Heart right ventricle (tissue), 2 donors: ENCODE measurements around a stretch of chr14.

DNA sequence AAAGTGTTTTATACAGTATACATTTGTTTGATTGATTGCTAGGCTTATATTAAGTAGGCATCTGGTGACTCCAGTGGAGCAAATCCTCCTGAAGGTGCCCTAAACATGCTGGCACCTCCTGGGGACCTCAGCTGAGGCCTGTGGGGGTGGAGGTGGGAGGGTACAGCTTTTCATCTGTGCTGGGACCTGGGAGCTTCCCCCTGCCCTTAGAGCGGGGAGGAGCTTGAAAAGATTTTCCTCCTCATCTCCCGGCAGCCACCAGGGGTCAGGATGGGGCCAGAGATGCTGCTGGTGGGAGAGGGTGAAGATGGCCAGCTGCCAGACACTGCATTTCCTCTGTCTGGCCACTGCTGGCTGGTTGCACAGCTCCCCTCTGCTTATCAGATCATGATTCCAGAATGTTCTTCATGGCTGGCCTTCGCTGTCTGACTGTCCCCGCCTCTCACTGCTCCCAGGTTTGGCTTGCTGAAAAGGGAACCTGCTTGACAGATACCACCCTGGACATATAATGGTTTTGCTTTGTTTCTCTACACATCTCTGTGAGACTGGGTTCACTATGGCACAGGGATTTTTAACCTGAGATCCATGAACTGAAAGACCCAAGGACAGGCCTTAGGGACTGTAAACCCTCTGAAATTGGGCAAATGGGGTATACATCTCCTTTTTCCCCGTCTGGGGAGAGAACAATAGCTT is 10.5 kb upstream of the JPH4 start:
- PRO-cap, 2 experiments, result no peak in any of the 2 experiments

DNA sequence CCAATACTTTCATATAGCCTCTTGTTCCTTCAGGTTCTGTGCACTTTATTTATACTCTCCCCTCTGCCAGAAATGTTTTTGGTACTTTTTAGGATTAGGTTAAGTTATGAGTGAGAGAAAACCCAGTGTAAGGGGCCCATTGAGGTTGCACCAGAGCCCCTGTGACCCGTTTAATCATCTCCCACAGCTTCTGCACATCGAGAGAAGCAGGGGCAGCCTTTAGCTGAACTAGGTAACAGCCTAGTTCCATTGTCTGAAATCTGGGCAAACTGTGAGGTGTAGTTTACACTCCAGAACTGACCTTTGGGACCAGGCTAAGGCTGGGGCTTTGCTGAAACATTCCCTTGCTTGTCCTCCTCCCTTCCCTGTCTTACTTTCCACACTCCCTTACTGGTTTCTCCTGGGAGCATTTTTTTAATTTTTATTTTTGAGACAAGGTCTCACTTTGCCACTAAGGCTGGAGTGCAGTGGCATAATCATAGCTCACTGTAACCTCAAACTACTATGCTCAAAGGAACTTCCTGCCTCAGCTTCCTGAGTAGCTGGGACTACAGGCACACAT is 26.0 kb upstream of the DHRS2 start:
- PRO-cap, 2 experiments, result no peak in any of the 2 experiments

DNA sequence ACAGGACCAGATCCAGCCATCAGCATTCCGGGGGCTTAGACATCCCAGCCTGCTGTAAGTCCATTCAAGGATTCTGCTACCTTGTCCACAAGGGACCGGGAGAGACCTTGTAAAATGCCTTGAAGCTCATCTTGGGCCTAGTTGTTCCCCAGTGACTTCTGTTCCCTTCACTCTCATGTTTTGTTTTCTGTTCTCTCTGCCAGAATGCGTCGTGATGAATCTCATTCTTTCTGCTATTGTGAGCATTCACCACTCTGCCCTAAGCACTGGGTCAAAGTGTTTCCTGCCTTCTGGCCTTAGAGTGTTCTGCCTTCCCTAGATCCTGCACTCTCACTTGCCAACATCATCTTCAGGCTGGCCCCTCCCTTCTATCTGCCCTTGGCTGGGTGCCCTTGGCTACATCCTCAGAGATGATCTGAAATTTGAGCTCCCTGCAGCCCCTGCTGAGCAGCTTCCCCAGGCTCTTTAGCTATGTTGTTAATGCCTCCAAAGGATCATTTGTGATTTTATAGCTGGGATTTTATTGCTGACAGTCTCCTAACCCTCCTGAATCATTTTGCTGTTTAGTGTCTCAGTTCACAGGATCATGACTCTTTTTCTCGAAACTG is 4.3 kb downstream of the DHRS2 start:
- PRO-cap, 2 experiments, result no peak in any of the 2 experiments

DNA sequence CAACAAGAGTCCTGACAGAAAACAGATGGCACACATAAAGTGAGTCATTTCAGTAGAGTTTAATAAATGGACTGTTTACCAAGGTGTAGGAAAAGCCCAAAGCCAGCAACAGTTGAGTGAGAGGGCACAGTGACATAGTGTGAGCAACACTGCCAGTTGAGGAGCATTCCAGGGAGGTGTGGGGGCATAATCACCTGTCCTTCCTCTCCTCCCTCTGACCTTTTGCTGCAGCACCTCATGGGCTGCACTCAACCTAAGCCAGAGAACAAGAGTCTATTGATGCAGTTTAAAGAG is 29.2 kb downstream of the DHRS2 start:
- PRO-cap, 2 experiments, result no peak in any of the 2 experiments

GRCh38 chr14:23935188-23935509 is 18.4 kb upstream of the DHRS4 start:
- PRO-cap, 2 experiments, result peak in 1 of 2 experiments; most common minus-strand start chr14:23935332 (in 1)

- PRO-cap, 2 experiments, result peak in 1 of 2 experiments; most common plus-strand start chr14:24042970 (in 1); most common minus-strand start chr14:24042927 (in 1)
Observed at GRCh38 chr14:24042703-24043104, 9.1 kb upstream of the CARMIL3 start.

DNA sequence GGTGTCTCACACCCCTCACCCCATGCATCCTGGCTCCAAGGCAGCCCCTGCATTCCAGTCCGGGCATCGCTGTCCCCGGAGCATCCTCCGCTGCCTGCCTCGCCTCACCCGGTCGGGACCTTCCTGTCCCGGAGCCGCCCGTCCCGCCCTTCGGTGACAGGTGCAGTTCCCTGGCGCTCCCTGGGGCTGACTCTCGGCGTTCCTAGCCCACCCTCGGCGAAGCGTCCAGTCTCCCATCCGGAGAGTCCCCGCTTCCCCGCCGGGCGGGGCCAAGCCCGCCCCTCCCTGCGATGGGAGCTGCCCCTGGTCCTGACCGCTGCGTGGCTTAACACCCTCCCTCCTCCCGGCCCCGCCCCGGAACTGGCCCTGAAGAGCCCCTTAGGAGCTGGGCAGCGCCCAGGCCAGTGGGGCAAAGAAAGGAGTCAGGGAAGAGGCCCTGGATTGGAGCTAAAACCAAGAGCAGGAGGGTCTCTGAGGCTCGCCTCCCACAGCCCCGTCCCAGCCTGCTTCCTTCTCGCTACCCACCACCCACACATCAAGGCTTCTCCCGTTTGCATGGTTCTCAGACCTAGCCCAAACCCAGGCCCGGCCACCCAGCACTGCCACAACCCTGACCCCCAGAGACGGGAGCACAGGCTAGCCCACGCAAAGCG is 596 bp downstream of the CARMIL3 start:
- PRO-cap, 2 experiments, result no peak in any of the 2 experiments

DNA sequence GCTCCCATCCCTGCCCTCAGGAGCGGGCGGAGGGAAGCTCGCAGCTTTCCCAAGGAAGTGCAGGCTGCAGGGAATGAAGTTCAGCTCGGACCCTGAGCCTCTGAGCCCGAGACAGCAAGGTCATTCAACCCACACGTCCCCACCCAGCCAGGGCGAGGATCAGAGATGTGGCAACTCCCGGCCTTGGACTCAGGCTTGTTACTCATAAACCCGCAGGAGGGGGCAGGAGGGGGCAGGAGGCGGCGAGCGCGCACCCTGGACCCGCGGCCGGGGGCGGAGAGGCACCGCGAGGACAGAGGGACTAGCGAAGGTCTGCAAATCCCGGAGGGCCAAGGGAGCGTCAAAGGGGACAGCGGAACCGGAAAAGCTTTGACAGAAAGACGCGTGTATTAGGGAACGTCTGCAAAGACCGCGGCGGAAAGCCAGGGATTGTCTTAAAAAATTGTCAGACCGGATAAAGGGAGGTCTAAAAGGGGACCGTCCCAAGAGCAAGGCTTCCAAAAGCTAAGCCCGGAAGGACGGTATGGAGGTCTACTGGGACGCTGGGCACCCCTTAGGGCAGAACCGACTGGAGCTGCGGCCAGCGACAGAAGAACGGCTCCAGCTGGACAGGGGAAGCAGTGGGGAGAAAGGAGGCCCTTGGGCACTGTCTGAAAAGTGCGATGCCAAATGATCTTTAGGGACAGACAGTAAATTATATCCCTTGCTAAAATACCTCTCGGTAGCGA is 593 bp upstream of the DCAF11 start:
- PRO-cap, 2 experiments, result peak in 2 of 2 experiments; most common plus-strand start position 372 of the sequence (in 2); most common minus-strand start position 314 of the sequence (in 2)

DNA sequence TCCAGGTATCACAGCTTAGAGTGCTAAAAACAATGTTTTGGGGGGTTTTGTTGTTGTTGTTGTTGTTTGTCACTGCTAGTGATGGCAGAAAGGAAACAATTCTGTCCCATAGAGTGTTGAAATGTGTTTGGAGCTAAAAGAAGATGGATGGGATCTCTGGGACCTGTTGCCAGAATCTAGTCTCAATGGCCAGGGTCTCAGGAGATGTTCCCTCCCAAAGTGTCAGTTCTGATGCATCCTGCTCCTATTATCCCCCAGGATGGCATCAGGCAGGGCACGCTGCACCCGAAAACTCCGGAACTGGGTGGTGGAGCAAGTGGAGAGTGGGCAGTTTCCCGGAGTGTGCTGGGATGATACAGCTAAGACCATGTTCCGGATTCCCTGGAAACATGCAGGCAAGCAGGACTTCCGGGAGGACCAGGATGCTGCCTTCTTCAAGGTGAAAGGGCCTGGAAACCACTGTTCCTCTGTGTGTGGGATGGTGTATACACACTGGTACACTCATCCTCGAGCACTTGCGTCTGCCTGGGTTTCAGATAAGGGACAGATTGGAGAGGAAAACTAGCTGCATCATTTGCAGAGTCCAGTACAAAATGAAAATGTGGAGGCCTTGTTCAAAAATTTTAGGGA is 936 bp downstream of the IRF9 start:
- PRO-cap, 2 experiments, result no peak in any of the 2 experiments

GRCh38 chr14:24258889-24259822 is 3.8 kb downstream of the TGM1 start:
- PRO-cap, 2 experiments, result no peak in any of the 2 experiments

GRCh38 chr14:24268547-24269351 is 2.6 kb downstream of the RABGGTA start:
- PRO-cap, 2 experiments, result no peak in any of the 2 experiments

- PRO-cap, 2 experiments, result no peak in any of the 2 experiments
Observed at GRCh38 chr14:24278903-24279955, 7.8 kb upstream of the RABGGTA start.

DNA sequence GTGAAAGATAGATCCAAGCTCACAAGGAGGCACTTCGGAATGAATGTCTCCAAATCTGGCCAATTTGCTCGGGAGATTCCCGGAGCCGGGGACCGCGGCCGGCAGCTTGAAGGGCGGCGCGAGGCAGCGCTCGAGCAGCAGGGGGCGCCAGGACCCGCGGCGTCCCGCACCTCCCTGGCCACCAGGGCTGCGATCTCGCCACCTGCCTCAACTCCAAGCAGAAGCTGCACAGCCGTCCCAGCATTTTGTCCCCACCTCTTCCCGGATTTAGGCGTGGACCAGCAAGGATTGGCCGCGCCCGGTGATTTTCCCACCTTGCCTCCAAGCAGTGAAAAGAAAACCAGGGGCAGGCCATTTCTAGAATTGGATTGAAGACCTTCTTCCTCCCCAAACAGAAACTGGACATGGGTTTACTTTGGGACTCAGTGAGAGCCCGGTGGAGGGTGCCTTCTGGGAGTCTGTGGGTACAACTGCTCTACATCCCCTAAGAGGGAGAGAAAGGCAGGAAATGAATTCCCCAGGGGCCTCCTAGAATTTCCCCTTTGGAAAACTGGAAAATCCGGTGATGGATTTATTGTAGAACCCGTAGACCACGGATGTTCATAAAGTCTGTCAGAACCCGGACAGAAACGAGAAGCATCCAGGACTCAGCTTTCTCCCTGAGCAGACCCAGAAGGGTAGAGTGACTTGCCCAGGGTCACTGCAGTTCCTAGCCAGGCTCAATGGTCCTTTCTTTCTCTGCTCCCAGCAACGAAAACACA is 1.0 kb downstream of the ADCY4 start:
- PRO-cap, 2 experiments, result peak in 2 of 2 experiments; most common plus-strand start position 360 of the sequence (in 1); most common minus-strand start position 219 of the sequence (in 1)

DNA sequence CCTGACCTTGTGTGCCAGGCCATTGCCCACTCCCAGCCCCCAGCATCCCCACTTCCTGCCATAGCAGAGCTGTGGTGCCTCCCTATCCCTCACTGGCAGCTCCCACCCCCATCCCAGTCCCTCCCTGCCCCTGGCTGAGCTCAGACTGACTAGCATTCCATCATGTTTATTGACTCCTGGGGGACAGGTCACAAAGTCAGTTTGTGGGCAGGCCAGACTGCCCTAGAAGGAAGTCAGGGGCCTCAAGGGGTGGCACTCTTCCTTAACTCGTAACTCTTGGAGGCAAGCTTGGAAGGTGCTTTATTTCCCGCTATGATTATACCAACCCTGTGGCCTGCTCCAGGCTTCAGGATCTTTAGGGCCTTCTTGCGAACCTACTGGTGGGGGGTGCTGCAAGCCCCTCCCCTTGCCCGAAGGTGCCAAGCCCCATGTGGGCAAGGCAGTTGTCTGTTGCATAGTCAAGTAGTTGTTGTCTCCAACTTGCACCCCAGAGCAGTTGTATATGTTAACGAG is 1.1 kb upstream of the ADCY4 start:
- PRO-cap, 2 experiments, result no peak in any of the 2 experiments

DNA sequence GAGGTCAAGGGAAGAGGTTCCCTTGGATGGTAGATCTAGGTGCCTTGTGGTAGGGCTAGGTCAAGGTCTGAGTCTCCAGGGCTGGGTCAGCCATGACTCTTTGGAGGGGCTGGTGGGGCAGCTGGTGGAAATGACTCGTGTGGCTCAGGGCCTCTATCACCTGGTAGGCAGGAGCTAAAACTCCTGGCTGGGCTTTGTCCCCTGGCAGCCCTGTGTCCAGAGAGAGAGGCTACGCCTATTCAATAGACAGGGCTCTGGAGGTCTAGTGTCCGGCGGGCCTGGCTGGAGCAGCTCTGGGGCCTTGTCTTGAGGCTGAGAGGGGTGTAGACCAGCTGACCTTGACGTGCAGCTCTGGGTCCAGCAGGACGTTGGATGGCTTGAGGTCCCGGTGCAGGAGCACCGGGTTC is 1.1 kb downstream of the RIPK3 start:
- PRO-cap, 2 experiments, result no peak in any of the 2 experiments

GRCh38 chr14:24427543-24428050 is 1.9 kb downstream of the CBLN3 start:
- PRO-cap, 2 experiments, result no peak in any of the 2 experiments

DNA sequence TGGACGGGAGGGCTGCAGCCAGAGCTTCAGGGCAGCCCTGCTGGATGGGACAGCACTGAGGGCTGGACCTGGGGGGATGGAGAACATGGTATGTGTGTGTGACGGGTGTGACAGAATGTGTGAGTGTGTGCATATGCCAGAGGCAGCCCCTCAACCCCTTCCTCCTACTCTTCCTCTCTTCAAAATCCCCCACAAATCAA is 248 bp downstream of the CBLN3 start:
- PRO-cap, 2 experiments, result no peak in any of the 2 experiments

DNA sequence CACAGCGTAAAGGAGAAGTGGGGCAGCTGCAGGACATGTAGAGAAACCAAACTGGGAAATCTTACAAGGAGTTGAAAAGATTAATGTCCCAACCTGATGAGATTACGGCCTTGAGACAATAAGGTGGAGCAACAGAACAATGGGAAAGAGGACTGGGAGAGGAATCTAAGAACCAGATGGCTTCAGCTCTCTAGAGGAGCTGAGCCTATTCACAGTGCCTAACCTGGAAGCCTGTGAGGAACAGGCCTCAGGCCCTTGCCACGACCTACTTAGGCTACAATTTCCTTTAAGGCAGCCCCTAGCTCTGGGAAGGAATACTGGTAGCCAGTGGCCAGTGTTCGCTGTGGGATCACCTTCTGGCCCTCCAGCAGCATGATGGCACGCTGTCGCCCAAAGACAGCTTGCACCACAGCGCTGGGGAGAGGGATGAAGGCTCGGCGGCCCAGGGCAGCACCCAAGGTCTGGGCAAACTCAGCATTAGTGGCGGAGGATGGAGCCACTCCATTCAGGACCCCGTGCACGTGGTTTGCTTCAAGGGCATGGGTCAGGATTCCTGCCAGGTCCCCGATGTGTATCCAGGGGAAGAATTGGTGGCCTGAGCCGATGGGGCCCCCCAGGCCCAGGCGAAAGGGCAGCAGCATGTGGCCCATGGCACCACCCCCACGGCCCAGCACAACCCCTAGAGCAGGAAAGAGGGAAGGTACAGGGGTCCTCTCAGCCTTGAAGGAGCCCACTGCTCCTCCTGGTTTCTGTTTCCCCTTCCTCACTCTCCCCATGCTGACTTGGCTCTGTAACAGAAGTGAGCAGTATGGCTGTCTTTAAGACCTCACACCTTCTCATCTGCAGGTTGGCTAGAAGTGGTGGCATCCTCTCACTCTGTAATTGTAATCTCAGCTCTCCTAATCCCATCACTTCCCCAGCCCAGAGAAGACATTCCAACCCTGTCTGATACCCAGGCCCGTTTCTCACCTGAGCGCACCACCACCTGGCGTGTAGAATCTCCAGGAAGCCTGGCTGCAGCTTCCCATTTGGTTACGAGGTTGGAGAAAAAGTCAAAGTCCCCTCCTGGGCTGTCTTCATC is 2.4 kb downstream of the SDR39U1 start:
- PRO-cap, 2 experiments, result peak in 1 of 2 experiments; most common plus-strand start position 800 of the sequence (in 1)

DNA sequence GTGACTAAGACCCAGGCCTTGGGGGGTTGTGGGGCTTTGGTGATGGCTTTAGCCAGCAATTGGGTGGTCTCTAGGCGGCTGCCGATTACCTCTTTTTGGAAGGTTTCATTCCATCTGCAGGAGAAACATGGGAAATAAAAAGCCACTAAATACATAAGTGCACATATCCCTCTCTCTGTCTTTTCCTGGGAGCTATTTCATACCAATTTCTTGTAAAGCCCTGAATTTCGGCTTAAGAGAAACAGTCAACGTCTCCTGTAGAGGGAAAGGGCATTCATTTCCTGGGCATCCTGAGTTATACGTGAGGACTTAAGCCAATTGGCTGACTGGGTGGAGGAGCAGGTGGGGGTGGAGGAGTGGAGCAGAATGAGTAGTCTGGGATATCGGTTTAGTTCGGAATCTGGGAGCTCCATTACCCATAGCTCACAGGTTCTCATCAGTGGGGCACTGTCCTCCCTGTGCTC is 862 bp downstream of the SDR39U1 start:
- PRO-cap, 2 experiments, result no peak in any of the 2 experiments

DNA sequence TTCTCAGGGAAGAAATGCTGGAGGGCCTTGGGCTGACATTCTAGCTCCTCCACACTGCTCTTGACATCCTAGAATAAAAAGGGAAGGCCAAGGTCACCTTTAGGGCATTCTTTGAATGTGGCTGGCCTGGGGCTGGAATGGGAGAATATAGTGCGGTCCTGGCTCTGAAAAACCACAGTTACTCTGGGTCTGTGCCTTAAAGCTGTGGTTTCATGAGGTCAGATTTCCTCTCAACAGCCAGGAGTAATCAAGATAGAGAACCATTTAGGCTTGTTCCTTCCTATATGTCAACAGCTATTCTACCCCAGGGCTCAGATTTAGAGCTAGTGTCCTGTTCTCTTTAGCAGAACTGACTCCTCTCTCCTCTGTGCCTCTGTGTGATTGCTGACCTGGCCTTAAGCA is 24.2 kb downstream of the CMA1 start:
- PRO-cap, 2 experiments, result no peak in any of the 2 experiments